ENCODE results near the genes GNS, WIF1, IL22 and MDM2.

- PRO-cap: no peak
Observed at GRCh38 chr12:64684084-64684461, 73.8 kb downstream of the RASSF3 start.

GRCh38 chr12:64759288-64760005 lies at the start of gene GNS:
GNS (minus strand) TSS chr12:64759406.
- PRO-cap: bidirectional peak, plus-strand start at chr12:64759667, minus-strand start at chr12:64759406

DNA sequence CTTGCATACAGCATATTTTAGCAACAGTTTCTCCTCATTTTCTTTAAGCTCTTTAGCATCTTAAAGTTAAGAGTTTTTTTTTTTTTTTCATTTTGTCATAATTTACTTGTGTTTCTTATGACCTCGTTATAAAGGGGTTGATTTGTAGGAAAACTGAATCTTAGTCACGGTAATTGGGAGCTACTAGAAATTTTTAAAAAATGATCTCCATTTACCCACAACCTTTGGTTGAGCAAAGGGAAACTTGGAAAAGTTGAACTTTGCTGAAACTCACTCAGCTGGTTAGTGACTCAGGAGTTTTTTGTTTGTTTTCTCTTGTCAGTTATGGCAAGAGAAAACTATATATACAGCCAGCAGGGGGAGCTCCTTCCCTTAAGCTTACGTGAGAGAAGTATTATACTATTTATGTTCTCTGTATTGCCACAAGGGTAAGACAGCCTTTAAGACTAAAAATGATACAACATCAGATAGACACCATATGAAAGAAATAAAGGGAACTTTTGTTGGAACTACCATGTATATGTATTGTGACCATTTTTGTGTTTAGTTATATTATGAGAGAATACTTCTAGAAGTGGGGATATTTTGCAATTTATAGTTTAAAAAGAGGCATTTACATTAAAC lies 28.3 kb upstream of the TBC1D30 start:
- PRO-cap: no peak

DNA sequence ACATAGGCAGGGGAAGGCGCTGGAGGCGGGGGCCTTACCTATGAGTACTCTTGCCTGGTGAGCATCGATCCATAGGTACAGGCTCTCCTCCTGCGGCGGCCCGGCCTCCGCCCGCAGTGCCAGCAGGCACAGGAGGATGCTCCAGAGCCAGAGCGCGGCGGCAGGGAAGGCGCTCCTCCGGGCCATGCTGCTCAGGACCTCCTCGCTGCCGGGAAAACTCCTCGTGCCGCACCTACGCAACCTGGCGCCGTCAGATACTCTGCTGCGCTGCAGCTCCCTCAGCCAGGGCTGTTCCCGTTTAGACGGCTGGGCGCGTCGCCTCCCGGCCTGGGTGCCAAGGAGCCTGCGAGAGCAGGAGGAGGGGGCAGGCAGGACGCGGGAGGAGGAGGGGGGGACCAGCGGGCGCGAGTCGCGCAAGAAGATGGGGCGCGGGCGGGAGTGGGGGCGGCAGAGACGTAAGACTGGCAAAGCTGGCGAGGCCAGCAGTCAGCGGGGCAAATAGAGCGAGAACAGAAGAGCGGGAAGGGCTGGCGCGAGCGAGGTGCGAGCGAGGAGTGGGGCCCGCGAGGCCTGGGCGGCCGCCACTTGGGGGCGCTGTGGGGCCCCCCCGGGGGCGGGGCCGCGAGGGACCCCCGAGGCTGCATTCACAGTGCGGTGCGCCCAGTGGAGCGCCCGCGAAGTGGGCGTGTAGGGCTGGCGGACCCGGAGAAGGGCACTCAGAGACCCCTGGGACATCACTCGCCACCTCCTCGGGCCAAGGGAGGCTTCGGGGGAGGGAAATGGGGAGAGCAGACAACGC lies at the start of gene WIF1:
WIF1 (minus strand) TSS at position 300 of the 799 bp plus-strand sequence.
- PRO-cap: no peak

GRCh38 chr12:65644254-65644459 lies 180.1 kb upstream of the HMGA2 start:
- PRO-cap: no peak

GRCh38 chr12:65891753-65892611 lies 67.7 kb downstream of the HMGA2 start:
- PRO-cap: no peak

DNA sequence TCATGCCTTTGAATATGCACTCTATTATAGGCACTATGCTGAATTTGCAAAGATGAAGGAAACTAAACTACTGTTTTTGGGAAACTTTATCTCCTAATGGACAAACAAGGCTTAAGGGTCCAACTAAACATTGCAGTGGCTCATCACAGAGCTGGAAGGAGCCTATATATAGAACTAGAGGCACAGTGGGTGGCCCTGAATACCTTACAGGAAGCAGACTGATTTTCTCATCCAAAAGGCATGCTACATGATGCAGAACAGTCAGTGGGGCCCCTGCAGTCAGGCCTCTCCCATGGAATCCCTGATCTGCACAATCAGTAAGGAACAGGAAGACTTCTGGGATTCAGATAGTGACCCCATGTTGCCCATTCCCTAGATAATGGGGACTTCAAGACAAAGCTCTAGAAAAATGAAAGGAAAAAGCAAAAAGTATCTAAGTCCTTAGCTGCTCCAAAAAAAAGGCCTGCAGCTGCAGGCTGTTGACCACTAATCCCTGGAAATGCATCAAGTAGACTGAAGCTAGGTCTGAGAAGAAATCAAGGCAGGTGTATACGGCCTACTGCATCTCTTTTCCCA lies 1.9 kb upstream of the LLPH start:
- PRO-cap: no peak

- PRO-cap: no peak
Observed at GRCh38 chr12:66238116-66238867, 49.3 kb downstream of the IRAK3 start.

GRCh38 chr12:67018991-67019478 lies 250.1 kb upstream of the CAND1 start:
- PRO-cap: no peak

DNA sequence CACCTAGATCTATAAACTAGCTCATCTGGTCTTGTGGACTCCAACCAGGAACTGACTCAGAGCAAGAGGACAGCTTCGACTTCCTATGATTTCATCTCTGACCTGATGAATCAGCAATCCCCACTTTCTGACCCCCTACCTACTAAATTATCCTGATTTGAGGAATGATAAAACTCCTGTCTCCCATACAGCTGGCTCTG lies 117.8 kb downstream of the DYRK2 start:
- PRO-cap: no peak

- PRO-cap: no peak
Observed at GRCh38 chr12:67827832-67828551, 179.4 kb downstream of the DYRK2 start.

- PRO-cap: no peak
Observed at GRCh38 chr12:68253428-68253731, at the start of gene IL22. IL22 (minus strand) TSS chr12:68253604.

- PRO-cap: no peak
Observed at GRCh38 chr12:68406017-68406648, 74.0 kb upstream of the MDM1 start.

- PRO-cap: no peak
Observed at GRCh38 chr12:68482566-68483345, 127.9 kb upstream of the RAP1B start.

DNA sequence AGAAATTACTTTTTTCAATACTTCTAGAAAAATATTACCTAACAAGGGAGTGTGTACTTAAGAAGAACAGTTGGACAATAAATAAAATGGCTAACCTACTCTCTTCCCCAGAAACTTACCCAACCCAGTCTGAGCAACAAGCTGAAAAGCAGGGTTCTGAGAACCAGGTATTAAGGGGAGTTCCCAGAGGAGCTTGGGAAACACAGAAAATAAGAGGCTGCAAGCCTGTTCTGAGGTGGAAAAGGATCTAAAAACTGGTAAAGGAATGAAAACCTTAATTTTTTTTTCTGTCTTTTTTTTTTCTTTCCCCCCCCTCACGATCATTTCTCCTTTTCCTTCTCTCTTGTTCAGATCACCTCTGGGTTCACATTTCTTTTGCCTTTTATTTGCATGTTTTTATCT lies 78.1 kb upstream of the RAP1B start:
- PRO-cap: no peak

GRCh38 chr12:68634007-68635105 lies 23.7 kb downstream of the RAP1B start:
- PRO-cap: no peak

DNA sequence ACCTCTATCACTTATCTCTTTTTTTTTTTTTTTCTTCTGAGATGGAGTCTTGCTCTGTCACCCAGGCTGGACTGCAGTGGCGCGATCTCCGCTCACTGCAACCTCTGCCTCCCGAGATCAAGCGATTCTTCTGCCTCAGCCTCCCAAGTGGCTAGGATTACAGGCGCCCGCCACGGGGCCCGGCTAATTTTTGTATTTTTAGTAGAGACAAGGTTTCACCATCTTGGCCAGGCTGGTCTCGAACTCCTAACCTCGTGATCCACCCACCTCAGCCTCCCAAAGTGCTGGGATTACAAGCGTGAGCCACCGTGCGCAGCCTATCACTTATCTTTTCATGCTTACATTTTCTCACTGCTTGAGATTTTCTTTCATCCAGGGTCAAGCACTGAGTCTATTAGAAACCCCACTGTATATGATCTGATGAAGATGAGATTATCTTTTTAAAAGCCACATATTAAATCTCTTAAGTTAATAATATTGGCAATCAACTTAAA lies 1.5 kb upstream of the MDM2 start:
- PRO-cap: no peak

DNA sequence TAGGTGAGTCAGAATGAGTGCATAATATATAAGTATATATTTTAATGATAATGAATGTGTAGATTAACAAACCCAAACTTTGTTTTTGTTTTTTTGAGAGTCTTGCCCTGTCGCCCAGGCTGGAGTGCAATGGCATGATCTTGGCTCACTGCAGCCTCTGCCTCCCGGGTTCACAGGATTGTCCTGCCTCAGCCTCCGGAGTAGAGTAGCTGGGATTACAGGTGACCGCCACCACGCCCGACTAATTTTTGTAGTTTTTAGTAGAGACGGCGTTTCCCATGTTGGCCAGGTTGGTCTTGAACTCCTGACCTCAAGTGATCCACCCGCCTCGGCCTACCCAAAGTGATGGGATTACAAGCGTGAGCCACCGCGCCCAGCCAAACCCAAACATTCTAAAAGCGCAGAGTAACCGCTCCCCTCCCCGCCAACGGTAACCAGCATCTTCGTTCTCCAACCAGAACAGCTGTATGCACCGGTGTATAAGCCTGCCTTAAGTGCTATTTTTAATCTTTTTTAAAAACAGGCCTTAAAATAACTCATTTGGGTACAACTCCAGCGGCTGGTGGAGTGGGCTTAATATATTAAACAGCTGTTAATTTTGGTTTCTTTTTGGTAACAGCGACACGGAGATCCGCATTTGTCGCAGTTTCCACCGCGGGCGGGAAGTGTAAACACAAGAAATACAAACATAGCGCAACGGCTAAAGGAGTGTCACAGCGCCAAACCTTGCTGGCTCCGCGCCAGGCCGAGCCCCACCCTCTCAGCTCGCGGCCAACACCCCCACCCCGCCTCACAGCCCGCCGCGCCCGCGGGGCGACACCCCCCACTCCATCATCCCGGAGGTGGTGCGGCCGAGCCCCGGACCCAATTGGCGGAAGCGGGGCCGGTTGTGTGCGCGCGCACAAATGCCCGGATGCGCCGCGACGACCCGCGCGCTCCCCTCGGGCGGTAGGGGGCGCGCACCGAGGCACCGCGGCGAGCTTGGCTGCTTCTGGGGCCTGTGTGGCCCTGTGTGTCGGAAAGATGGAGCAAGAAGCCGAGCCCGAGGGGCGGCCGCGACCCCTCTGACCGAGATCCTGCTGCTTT lies at the start of gene MDM2:
MDM2 (plus strand) TSS at position 954 of the 1,086 bp plus-strand sequence.
- PRO-cap: bidirectional peak, plus-strand start at position 606 of the sequence, minus-strand start at position 452 of the sequence; bidirectional peak, plus-strand start at position 1,013 of the sequence, minus-strand start at position 879 of the sequence

- PRO-cap: no peak
Observed at GRCh38 chr12:68855945-68856519, 48.1 kb downstream of the MDM2 start.

DNA sequence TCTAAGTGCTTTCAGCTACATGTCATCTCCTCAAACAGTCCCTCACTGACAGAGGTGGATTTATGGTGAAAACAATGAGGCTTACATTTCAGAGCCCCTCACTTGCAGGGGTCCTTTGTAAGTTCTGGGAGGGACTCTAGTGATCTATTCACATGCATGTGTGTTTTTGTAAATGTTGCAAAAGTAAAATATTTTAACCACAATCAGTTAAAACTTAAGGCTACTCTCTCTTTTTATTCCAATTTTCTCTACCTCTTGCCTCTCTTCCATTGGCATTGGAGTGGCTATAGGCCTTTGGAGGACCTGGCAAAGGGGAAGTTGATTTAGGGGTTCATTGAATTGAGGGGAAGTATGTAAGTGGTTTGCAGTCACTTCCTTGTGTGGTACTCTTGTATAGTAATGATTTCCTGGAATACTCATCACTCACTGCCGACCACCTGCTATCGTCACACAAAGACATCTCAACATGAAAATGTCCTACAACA lies 45.6 kb upstream of the CPM start:
- PRO-cap: no peak

All from right cardiac atrium (tissue), 1 donor.